Epidermal melanocyte (primary cell): ENCODE results near the genes KRTAP10-10, KRTAP10-12 and SUMO3.

DNA sequence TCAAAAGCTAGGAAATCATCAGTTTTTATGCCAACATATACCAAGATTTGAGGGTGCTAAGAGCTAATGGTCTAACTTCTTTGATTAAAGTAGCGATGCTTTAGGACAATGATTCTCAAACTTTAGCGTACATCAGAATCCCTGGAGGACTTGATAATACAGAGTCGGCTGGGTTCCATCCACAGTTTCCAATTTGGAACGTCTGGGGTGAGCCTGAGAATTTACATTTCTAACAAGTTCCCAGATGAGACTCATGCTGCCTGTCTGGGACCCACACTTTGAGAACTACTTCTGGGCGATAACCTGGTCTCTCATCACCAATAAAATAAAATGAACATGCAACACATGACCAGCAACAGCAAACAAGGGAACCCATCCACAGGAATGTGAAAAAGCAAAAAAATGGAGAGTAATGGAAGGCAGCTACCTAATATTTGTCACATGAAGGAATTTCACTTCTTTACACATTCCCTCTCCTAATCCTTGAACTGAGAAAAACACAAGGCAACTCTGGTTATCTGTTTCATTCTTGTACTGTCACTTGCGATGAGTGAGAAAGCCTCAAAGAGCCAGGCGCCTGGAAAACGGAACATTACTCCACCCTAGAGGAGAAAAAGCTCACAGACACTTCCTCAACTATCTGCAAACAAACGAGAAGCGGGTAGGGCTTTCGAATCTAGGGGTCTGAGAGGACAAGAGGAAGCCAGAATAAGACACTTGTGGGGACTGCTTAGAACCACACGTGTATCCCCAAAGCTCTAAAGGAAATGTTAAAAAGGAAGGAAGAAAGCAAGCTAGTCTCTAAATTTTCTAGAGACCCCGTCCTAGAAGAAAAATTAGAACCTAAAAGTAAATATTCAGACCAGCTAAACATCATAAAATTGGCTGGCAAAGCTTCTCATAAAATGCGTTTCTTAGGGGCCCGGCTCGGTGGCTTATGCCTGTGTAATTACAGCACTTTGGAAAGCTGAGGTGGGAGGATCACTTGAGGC is 13.9 kb downstream of the HSF2BP start:
- RRBS = no CpG with 5 or more reads among the region's 16 CpGs

DNA sequence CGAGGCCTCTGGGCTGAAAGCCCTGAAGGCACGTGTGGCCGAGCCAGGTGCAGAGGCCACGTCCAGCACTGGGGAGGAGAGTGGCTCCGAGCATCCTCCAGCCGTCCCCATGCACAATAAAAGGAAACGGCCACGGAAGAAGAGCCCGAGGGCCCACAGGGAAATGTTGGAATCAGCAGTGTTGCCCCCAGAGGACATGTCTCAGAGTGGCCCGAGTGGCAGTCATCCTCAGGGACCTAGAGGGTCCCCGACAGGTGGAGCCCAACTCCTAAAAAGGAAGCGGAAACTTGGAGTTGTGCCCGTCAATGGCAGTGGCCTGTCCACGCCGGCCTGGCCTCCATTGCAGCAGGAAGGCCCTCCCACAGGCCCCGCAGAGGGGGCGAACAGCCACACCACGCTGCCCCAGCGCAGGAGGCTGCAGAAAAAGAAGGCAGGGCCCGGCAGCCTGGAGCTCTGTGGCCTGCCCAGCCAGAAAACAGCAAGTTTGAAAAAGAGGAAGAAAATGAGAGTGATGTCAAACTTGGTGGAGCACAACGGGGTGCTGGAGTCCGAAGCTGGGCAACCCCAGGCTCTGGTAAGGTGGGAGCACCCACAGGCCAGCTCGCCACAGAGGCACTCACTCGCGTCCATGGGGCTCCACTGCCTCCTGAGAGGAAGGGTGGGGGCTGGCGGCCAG is 28.4 kb downstream of the RRP1B start:
- RRBS = 30% methylated on average over 2 of the region's 26 CpGs

GRCh38 chr21:43745704-43746393 is 26.9 kb downstream of the PDXK start:
- RRBS = no CpG with 5 or more reads among the region's 16 CpGs

DNA sequence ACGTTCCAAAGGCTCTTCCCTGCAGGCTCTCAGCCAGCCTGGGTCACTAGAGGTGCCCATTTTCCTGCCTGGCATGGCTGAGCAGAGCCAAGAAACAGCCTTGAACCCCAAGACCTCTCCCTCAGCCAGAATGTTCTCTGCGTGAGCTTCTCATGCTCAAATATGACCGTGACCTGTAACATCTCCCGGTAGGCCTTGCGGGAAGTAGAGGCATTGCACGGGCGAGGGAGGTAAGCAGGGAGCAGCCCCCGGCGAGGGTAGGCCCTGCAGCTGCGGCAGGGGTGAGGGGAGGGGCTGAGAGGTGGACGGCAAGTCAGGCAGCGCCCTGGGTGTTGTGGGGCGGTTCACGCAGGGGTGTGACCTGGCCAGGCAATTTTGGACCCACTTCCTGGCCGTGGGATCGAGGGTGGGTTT is 20.0 kb downstream of the RRP1 start:
- RRBS = 88% methylated on average over 5 of the region's 16 CpGs

GRCh38 chr21:43812866-43813403 is 23.6 kb downstream of the RRP1 start:
- RRBS = no CpG with 5 or more reads among the region's 17 CpGs

DNA sequence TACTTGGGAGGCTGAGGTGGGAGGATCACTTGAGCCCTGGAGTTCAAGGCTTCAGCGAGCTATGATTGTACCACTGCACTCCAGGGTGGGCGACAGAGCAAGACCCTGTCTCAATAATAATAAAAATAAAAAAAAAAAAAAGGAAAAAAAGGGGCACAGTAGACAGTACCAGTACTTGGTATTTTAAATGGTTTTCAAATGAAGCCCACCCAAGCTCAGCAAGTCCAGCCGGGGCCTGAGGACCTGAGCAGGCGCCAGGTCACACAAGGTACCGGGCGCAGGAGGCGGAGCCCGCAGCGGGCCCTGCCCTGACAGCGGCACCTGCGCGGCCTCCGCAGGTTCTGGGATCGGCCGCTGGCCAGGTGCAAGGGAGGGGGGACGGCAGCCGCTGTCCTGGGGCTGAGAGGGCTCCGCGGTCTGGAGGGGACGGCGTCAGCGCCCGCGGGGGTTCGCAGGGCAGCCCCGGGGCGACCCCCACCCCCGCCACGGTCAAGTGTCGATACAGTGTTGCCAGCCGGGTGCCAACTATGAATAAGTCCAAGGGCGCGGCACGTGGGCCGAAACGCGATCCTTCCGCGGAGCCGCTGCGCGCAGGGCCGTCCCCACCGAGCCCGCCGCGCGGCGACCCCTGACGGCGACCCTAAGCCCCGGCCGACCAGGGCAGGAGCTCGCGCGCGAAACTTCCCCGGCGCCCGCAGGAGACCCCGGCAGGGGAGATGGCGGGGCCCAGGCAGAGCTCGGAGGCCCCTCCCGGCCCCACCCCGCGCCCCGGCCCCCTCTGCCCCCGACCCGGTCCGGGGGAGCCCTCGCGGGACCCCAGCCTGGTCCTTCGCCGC is 805 bp upstream of the AGPAT3 start:
- RRBS = 7% methylated on average over 23 of the region's 74 CpGs

DNA sequence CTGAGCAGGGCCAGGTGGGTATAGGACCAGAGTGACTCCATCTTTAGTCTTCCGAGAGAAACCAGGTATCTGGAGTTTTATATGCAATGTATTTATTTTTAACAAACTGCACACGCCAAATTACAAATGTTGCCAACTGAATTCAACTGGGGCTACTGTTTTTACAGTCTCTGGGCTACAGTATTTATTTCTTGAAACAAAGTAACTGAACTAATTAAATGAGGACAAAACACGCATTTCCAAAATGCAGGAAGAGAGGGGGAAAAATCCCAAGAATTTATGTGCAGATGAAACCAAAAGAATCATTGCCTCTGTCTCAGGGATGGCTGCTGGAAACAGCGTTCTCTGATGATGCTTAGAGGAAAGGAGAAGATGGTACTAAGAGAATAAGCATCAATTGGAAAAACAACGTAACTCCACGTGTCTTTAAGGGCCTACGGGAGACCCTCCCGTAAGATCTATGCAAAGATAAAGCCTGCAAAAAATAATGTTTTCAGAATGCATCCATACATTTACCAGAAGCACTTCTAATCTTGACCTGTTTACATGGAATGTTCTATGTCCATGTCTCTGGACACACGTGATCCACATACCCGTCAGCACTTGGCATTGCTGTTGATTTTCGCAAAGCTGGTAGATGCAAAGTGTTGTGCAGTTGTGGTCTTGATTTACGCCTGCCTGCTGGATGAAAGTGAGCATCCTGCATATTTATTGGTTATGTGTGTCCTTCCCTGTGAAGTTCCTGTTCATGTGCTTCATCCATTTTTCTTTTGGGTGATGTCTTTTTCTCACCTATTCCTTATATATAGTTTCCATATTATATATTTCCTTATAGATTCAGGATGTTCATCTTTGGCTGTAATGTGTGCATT is 6.2 kb downstream of the AGPAT3 start:
- RRBS = no CpG with 5 or more reads among the region's 12 CpGs

GRCh38 chr21:43916185-43917058 is 51.4 kb downstream of the AGPAT3 start:
- RRBS = no CpG with 5 or more reads among the region's 24 CpGs

GRCh38 chr21:43978031-43978403 is 34.1 kb upstream of the TRAPPC10 start:
- RRBS = no CpG with 5 or more reads among the region's 7 CpGs

GRCh38 chr21:44005328-44006098 is 6.6 kb upstream of the TRAPPC10 start:
- RRBS = no CpG with 5 or more reads among the region's 17 CpGs

- RRBS = no CpG with 5 or more reads among the region's 18 CpGs
Observed at GRCh38 chr21:44057757-44058685, 45.9 kb downstream of the TRAPPC10 start.

DNA sequence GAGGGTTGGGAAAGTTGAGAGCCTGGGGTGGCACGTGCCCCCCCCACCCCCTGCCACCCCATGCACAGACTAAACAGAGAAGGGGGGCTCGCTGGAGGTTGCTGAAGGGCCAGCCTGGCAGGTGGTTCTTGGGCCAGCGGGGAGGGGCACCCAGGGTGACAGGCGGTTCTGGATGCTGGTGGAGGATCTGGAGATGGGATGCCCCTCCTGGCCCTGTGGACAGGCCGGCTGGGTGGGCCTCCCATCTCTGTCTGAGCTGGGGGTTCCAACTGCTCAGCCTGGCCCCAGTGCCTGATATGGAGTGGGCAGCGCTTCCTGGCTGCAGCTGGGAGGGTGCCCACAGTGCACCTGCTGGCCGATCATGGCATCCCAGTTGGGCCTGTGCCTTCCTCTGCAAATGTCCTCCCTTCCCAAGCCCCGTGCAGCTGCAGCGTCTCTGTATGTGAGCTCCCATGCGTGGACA is 2.0 kb downstream of the PFKL start:
- RRBS = no CpG with 5 or more reads among the region's 10 CpGs

GRCh38 chr21:44302568-44303196 is 2.8 kb downstream of the PFKL start:
- RRBS = no CpG with 5 or more reads among the region's 15 CpGs

- RRBS = 35% methylated on average over 5 of the region's 19 CpGs
Observed at GRCh38 chr21:44460856-44461821, 5.8 kb downstream of the LRRC3 start.

DNA sequence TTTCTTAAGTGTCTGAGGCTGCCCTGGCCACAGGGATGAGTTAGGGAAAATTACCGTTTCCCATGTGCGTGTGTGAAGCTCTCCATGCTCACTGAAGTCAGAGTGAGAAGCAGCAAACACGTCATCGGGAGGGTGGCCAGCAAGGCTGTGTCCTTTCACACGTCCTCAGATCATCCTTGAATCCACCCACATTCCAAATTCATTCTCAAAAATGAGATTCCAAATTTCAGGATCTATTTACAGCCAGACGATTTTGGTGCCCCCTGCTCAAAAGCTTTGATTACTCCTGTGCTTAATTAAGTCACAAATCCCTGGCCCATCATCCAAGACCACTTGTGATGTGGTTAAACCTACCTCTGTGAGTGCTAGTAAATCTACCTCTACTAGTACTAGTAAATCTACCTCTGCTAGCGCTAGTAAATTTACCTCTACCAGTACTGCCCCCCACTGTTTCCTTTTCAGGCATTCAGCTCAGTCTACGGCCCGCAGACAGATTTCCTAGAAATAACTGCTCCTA is 28.7 kb downstream of the LRRC3 start:
- RRBS = no CpG with 5 or more reads among the region's 9 CpGs

DNA sequence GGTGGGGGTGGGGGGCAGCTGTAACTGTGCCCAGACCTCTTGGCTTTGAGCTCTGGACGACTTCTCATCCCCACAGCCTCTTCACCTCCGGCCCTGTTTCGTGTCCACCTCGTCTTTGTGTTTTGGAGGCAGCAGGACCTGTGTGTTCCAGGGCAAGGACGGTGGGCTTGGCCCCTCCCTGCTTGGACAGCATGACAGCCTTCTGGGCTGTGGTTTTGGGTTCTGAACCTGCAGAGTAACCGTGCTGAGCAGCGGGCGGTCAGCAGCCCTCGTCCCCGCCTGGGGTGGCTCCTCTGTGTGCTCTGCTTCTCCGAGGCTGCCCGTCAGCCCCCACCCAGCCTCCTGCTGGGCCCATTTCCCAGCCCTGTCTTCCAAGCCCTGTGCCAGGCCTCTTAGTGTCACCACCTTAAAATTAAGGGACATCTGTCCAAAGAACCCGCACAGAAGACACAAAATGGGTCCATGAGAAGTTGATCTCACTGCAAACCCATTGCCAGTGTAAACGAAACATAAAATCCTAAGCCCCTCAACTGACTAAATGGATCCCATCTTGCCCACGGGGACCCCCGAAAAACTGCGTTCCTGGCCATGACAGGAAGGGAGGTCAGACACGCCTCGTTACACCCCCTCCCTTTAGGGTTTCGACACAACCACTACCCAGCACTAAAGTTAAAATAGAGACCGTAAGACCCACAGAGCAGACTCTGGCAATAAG is 828 bp upstream of the KRTAP10-6 start:
- RRBS = no CpG with 5 or more reads among the region's 21 CpGs

DNA sequence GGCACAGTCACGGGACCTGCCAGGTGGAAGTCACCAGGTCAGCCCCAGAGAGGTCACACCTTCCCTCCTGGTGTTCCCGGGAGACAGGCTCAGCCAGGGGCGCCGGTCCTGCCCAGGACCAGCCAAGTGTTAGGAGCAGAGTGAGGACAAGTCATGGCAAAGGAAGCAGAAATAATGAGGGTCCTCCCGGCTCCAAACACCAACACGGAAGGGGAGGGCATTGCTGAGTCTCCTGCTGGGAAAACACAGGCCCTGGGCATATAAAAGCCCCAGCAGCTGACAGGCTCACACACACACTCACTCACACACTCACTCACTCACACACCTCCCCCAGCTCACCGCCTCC is at the start of gene KRTAP10-10:
Gene KRTAP10-10, plus strand, starts transcription at position 295 of the 346 bp plus-strand sequence.
- RRBS = no CpG with 5 or more reads among the region's 7 CpGs

DNA sequence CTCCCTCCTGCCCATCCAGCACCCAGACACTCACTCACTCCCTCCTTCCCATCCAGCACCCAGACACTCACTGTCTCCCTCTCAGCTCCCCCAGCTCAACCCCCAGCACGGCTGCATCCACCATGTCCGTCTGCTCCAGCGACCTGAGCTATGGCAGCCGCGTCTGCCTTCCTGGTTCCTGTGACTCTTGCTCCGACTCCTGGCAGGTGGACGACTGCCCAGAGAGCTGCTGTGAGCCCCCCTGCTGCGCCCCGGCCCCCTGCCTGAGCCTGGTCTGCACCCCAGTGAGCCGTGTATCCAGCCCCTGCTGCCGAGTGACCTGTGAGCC is at the start of gene KRTAP10-12:
Gene KRTAP10-12, plus strand, starts transcription at position 93 of the 328 bp plus-strand sequence.
- RRBS = no CpG with 5 or more reads among the region's 11 CpGs

- RRBS = no CpG with 5 or more reads among the region's 29 CpGs
Observed at GRCh38 chr21:44709552-44709926, 1.8 kb downstream of the TSPEAR start.

- RRBS = 24% methylated on average over 49 of the region's 158 CpGs
Observed at GRCh38 chr21:44817790-44818991, at the start of gene SUMO3. Gene SUMO3 (minus strand): TSS chr21:44818062.